Neural progenitor cell (in vitro differentiated cells): Measurements from ENCODE around the genes FRRS1, RTCA and SLC30A7.

- RAMPAGE, long total RNA: no peak
Observed at GRCh38 chr1:99766223-99766986, at the start of gene FRRS1. TSS of gene FRRS1 (minus strand) at chr1:99766635.

DNA sequence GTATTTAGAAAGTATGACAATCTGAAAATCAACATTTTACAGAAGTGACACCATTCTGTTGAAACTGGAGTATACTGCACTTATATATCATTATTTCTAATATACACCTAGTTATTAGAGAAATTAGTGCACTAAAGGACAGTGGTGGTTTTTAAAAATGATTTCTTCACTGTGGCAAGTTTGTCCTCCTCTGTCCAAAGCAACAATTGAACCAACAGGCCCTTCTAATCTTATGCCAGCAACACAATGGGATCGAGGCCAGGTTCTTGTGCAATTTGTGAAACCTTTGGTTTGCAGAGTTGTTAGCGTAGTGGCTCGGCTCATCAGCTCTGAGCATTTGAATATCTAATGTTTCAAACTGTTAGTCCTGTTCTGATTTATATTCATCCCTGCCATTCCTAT lies 9.8 kb upstream of the LRRC39 start:
- RAMPAGE, long total RNA: no peak

DNA sequence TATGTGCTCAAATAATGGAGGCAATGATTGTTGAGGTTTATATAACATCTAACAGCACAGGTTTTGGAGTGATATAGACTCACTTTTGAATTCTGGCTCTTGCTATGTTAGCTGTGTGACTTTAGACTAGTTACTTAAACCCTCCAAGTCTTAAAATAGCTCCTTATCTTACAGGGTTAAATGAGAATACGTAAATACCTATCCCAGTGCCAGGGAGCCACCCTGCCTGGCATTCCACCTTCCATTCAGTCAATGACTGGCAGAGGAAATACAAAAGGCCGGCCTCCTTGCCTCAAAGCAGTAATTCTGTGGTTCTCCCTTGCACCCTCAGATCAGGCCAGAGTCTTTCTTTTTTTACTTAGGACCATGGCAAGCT lies 31.8 kb downstream of the DBT start:
- RAMPAGE, long total RNA: no peak

DNA sequence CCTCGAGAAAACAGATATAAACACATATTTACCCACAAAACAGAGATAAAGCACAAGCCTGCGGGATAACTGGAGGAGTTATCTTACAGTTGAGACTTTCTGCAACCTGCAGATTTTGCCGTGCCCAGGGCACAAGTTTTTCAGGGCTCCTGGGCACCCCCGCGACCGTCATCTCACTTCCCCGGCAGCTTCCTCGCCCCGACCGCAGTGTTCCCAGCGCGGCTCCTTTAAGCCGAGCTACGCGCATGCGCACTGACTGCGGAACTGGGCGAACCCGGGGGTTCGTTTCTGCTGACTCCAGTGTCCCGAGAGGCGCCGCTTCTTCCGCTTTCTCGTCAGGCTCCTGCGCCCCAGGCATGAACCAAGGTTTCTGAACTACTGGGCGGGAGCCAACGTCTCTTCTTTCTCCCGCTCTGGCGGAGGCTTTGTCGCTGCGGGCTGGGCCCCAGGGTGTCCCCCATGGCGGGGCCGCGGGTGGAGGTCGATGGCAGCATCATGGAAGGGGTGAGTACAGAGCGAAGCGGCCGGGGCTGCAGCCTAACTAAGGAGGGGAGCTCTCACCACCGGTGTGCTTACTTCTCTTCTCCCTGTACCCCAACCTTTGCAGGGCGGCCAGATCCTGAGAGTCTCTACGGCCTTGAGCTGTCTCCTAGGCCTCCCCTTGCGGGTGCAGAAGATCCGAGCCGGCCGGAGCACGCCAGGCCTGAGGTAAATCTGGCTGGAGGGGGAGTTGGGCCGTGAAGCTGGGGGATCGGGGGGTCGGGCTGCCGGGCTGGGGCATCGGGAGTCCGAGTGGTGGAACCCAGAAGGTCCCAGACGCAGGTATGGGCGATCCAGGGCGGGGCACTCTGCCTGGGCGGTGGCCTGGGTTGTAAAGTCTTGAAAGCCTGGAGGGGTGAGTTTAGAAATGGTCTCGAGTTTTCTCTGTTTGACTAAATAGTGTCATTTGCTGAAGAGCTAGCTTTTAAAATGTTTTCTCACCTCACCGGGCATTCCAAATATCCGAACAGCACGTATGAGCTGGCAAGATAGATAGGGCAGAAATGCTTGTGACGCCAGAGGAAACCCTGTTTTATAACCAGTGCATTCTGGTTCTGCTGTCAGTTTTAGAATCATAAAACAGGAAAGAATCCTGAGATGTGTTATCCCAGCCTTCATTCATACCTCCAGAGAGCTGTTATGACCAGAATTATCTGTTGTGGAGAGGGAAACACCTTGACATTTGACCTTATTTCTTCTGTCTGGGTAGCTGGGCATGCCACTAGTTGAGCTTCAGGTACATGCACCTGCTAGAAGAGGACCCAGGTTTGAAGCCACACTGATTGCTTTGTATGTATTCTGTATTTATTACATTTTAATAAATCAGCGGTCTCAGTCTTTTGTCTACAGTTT lies at the start of gene RTCA:
RTCA (plus strand) TSS at position 300 of the 1,392 bp plus-strand sequence.
- RAMPAGE, long total RNA: no peak

DNA sequence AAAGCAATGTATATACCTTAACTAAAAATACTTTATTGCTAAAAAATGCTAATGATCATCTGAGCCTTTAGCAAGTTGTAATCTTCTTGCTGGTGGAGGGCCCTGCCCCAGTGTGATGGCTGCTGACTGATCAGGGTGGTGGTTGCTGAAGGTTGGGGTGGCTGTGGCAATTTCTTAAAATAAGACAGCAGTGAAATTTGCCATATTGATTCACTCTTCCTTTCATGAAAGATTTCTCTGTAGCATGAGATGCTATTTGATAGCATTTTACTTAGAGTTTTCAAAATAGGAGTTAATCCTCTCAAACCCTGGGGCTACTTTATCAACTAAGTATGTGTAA lies 19.8 kb downstream of the CDC14A start:
- RAMPAGE, long total RNA: no peak

- RAMPAGE, long total RNA: no peak
Observed at GRCh38 chr1:100452601-100453142, 85.3 kb upstream of the GPR88 start.

- RAMPAGE, long total RNA: no peak
Observed at GRCh38 chr1:100539346-100539947, 1.5 kb downstream of the GPR88 start.

DNA sequence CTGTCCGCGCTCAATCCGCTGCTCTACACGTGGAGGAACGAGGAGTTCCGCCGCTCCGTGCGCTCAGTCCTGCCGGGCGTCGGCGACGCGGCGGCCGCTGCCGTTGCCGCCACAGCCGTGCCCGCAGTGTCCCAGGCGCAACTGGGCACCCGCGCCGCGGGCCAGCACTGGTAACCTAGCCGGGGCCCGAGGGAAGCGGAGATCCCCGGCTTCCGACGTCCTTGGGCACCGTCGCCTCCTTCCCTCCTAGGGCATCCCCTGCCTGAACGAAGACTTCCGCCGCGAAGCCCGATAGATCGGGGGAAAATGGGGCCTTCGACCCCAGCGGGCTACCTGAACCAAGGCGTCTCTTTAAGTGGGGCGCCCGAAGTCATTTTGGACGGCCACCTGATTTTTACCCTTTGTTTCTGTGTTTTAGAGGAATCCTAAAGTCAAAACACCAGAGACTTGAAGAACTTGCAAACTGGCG lies 2.0 kb downstream of the GPR88 start:
- RAMPAGE, long total RNA: no peak

GRCh38 chr1:100895609-100896309 lies at the start of gene SLC30A7:
TSS of gene SLC30A7 (plus strand) at chr1:100896090.
- RAMPAGE, long total RNA: no peak

- RAMPAGE, long total RNA: no peak
Observed at GRCh38 chr1:100896310-100897085, 608 bp downstream of the SLC30A7 start.

DNA sequence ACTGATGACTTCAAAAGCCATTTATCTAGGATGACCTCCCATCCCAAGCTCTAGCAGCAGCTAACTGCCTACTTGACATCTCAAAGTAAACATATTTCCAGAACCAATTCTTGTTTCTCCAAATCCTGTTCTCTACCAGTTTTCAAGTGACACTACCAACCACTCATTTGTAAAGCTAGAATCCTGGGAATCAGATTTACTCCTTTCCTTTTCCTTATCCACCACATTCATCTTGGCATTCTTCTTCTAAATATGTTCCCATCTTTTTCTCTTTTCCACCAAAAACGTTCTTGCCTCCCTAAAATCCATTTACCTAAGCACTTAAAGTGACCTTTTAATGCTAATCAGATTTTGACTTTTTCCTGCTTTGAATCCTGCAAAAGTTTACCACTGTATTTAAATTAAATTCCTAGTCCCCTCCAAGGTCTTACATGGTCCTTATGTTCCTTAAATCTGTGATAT lies 5.0 kb downstream of the DPH5 start:
- RAMPAGE, long total RNA: no peak

GRCh38 chr1:101079376-101079797 lies 53.8 kb upstream of the DPH5 start:
- RAMPAGE, long total RNA: no peak

DNA sequence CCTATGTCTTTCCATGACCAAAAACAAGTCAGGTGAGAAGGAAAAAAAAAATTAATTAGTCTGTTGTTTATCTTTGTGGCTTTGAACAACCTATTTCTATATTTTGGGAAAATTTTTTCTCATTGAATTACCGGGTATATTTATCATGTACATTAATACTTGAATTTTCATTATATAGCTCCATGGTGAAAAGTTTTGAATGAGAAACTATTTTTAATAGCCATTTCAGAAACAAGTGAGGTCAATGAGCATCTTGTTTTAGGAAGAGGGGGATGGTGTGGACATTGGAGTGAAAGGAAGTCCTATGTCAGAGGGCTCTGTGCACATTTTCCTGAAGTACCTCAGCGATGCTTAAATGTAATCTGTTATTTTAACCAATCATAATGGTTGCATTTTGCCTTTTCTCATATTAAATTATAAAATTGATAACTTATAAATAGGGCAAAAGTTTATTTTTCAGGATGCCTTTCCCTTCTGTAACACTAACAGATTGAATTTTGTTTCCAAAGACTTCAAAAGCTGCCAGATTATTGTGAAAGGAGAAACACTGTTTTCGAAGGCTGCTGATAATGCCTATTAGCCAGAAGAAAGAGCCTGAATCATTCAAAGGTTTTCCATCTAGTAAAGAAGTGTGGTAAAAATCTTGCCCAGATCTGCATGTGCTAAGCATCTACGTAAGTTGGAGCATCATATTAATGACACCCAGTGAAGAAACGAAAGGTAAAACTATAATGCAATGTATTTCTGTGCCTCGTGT lies 73.7 kb upstream of the S1PR1 start:
- RAMPAGE, long total RNA: no peak

DNA sequence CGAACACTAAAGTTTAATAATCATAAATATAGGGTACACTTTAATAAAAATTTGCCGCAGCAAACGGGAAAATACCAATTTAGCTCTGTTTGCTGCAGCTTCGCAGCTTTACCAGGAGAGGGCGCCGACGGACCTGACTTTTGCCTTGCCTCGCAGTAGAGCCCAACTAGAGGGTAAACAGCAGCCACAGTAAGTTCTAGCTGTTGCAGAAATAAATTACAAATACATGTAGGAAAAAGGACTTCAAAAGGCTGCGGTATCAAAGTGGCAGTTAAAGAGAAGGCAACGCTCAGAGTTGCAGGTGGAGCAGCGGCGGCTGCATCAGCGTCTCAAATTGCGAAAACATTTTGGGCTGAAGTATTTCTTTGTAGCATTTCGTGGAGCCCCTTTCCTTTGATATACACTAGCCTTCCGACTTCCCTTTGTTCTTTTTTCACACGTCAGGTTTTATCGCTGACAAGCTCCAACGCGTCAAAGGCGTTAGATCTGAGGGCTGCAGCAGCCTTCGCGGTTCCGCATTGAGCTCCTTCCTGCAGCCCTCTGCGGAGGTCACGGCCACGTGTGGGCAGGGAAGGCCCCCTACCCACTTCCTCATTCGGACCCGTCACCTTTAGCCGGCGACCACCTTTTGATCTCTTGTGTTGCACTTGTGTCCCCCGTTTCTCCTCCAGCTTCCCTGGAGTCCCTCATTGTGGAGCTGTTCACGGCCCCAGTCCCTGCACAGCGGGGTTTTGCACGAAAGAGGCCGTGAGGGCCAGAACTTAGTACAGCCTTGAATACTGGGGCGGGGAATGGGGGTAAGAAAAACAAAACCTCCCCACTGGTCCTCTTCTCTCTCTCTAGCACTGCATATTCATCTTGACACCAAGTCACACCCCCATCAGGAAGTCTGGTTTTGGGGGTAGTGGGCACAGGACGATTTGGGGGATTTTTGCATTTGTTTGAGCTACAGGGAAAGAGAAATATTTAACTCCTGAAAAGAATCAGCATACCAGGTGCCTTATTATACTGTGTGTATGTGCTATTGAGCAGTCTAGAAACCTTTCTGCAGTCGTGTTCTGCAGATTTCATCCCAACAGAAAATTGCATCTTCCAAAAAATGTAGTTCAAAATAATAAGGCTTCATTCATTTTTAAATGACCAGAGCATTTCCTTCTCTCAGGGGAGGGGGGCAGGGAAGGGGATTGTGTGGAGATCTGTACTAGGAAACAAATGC lies 72.9 kb downstream of the S1PR1 start:
- RAMPAGE, long total RNA: no peak

DNA sequence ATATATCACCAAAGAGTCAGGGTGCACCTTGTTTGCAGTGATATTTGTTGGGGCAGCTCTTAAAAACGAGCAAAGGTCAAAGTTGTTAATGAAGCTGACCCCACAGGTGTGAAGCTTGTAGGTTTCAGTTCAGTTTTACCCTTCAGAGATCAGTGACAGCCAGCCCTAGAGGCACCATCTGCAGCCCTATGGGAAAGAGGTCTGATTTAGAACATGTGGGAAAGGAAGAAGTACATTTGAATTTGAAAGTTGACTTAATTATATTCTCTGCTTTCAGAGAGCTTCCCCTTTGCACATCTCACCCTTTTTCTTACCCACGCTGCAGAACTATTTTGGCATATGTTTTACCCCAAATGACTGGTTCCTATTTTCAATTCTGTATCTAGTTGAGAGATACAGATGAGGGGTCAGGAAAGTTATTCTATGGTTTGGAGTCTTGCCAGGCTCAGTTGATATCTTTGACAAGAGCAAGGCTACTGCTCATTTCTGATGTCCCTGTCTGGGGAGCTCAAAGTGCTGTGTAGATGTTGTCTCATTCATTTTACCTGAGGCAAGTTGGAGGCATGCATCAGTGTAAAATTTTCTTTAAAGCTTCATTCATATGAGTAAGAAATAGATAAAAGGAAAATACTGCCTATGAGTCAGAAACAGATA lies 171.0 kb downstream of the S1PR1 start:
- RAMPAGE, long total RNA: no peak

GRCh38 chr1:103106788-103107407 lies 1.4 kb downstream of the COL11A1 start:
- RAMPAGE, long total RNA: no peak

GRCh38 chr1:103530199-103530764 lies 4.8 kb downstream of the RNPC3 start:
- RAMPAGE, long total RNA: no peak

DNA sequence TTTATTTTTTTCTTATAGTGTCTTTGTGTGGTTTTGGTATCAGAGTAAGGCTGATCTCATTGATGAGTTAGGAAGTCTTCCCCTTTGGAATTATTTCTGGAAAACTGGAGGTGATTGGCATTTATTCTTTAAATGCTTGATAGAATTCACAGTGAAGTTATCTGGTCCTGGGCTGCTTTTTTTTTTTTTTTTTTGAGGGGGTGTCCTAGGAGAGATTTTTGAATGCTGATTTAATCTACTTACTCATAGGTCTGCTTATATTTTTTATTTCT lies 219.7 kb downstream of the AMY1C start:
- RAMPAGE, long total RNA: no peak

GRCh38 chr1:104664199-104664761 lies 914.6 kb downstream of the AMY1C start:
- RAMPAGE, long total RNA: no peak

DNA sequence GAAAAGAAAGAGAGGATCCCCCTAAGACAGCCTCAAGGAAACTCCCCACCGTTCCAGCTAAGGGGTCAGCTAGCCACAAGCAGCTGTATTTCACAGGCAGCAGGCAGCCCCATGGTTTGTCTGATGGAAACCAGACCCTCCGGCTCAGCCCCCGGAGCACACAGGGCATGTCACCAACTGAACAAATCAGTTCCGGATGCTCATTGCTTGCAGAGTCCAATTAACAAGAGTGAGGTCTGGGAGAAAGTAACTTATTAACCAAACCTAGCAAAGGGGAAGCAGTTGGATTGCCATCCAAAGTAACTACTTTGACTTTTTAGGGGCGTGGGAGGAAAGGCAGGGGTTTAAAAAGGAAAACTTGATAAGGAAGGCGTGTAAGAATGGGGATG lies 1423.8 kb upstream of the PRMT6 start:
- RAMPAGE, long total RNA: no peak